Cardiac ventricle fibroblast (primary cell): ENCODE measurements around the genes CDCA3, C1S, CLEC4C and SLC2A14.

DNA sequence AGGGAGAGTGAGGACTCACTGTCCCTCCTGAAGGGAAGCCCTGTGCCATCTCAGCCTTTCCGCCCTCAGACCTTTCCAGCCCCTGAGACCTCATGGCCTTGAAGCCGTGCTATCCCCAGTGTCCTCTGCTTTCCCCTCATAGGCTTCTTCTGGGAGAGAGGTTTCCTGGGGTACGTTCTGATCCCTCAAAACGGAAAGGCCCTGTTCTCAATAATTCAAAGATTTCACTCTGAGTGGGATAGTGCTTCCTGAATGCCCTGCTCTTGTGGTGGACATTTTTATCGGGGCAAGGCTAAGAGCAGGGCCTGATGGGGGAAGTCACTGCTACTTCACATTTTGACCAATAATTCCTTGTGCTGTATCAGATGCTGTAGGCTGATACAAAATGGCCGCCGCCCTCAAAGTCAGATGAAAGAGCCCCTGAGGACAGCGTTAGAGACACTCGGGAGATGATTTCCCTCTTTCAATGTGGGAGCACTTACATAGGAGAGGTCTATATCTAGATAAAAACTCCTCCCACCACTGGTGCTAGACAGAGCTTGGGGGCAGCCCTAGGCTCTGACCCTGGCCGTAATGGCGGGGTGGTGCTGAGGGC is 1.4 kb downstream of the CD4 start:
- RAMPAGE, long total RNA, result no peak

DNA sequence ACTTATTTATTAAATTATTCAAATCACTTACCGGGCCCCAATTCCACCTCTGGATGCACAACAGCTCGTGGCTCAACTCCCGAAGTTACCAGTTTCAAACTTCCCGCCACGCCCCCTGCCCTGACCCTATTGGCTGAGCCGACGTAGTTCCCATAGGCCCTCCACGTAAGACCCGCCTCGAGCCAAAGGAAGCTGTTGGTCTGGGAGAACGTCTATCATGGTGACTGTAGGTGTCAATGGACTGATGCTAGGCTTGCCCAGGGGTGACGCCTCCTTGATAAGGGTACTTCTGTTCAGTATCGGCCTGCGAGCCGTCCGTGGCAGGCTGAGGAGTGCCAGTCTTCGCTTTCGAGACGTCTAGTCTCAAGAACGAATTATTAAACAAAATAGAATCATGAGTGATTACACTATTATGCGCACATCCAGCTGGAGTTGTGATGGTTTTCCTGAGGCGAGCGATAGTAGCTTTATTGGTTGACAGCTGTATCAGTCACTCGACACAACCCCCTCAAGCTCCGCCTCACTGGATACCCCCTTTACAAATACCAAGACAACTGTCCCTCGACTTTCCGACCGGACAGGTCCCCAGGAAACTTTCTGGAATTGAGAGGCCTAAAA is at the start of gene CDCA3:
TSS of gene CDCA3 (minus strand) at position 96 of the 618 bp plus-strand sequence.
- RAMPAGE, long total RNA, result no peak

- RAMPAGE, long total RNA, result no peak
These were observed 826 bp downstream of the SPSB2 start for GRCh38 chr12:6871935-6873018.

DNA sequence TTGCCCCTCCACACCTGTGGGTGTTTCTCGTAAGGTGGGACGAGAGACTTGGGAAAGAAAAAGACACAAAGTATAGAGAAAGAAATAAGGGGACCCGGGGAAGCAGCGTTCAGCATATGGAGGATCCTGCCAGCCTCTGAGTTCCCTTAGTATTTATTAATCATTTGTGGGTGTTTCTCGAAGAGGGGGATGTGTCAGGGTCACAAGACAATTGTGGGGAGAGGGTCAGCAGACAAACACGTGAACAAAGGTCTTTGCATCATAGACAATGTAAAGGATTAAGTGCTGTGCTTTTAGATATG is 12.7 kb upstream of the SPSB2 start:
- RAMPAGE, long total RNA, result no peak

DNA sequence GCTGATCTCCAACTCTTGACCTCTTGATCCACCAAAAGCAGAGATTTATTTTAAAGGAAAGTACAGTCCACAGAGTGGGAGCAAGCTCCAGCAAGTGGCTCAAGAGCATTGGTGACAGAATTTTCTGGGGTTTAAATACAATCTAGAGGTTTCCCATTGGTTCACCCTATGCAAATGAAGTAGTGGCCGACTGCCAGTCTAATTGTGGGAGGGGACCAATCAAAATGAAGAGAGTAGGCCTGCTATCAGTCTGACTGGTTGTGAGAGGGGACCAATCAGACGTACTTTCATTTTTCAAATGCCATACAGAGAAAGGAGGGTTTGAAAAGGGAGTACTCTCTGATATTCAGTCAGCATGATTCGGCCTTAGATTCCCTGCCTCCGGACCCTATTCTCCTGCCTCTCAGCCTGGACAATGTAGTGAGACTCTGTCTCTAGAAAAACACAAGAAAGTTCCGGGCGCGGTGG is 3.8 kb upstream of the LRRC23 start:
- RAMPAGE, long total RNA, result no peak

DNA sequence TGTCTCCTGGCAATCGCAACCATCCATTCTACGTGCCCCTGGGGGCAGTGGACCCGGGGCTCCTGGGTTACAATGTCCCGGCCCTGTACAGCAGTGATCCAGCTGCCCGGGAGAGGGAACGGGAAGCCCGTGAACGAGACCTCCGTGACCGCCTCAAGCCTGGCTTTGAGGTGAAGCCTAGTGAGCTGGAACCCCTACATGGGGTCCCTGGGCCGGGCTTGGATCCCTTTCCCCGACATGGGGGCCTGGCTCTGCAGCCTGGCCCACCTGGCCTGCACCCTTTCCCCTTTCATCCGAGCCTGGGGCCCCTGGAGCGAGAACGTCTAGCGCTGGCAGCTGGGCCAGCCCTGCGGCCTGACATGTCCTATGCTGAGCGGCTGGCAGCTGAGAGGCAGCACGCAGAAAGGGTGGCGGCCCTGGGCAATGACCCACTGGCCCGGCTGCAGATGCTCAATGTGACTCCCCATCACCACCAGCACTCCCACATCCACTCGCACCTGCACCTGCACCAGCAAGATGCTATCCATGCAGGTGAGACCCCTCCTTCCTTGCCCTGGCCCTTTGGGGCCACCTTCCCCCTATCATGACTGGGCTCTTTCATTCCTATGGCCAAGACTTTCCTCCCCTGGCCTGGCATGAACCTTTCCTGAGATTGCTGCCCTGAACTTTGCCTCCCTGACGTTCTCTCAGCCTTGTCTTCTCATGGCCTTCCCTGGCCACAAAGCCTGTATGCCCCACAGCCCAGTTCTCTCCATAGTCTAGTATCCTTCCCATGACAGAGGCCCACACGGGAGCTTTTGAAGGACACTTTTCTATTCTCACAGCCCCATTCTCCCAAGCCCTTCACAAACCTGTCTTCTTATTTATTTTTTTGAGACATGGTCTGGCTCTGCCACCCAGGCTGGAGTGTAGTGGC is 4.9 kb upstream of the C12orf57 start:
- RAMPAGE, long total RNA, result no peak

DNA sequence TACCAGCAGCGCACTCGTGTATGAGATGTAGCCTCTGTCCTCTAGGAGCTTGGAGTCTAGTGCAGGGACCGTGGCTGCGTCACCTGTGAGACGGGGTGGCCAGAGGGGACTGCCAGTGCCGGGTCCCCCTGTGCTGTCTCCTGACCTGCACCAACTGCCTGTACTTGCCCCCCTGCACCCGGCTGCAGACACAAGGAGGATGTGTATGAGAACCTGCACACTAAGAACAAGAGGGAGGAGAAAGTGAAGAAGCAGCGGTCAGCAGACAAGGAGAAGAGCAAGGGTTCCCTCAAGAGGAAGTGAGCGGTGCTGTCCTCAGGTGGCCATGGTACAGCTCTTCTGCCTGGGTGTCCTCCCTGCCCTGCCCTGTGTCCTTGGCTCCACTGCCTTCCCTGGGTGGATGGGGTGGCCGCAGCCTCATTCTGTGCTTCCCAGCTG is 9.5 kb downstream of the PTPN6 start:
- RAMPAGE, long total RNA, result no peak

GRCh38 chr12:7060105-7061011 is at the start of gene C1S:
Gene C1S (plus strand): TSS chr12:7060718.
- RAMPAGE, long total RNA, result start-site peak on the plus strand at chr12:7060701-7060895, 2,106 and 534 reads in 2 replicates

DNA sequence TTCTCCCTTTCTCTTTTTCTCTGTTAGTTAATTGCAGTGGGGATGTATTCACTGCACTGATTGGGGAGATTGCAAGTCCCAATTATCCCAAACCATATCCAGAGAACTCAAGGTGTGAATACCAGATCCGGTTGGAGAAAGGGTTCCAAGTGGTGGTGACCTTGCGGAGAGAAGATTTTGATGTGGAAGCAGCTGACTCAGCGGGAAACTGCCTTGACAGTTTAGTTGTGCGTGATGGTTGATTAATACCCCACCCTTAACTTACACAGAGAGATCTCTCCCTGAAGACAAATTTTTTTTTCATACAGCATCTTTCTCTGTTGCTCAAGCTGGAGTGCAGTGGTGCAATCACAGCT is 4.5 kb downstream of the C1S start:
- RAMPAGE, long total RNA, result no peak

DNA sequence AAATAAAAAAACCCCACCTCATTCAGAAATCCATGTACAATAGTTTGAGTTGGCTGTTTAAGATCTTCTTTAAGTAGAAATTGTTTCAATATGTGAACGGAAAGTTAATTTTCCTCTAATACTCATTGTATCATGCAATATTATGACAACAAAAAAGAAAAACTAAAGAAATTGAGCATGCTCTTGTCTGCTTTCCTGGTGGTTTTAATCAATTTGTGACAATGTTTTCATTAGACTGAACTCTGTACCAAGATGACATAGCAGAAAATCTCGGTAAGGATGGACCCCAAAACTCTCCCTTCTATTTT is 11.1 kb downstream of the C1S start:
- RAMPAGE, long total RNA, result no peak

- RAMPAGE, long total RNA, result no peak
These were observed 3.9 kb downstream of the C1R start for GRCh38 chr12:7088239-7088815.

- RAMPAGE, long total RNA, result no peak
These were observed 1.5 kb downstream of the C1R start for GRCh38 chr12:7090693-7091259.

GRCh38 chr12:7135876-7136611 is 5.9 kb downstream of the CLSTN3 start:
- RAMPAGE, long total RNA, result no peak

- RAMPAGE, long total RNA, result no peak
These were observed at the start of gene CLEC4C for GRCh38 chr12:7747243-7747588. Gene CLEC4C (minus strand): TSS chr12:7747375.

GRCh38 chr12:7843671-7843922 is 29.1 kb downstream of the SLC2A14 start:
- RAMPAGE, long total RNA, result no peak

DNA sequence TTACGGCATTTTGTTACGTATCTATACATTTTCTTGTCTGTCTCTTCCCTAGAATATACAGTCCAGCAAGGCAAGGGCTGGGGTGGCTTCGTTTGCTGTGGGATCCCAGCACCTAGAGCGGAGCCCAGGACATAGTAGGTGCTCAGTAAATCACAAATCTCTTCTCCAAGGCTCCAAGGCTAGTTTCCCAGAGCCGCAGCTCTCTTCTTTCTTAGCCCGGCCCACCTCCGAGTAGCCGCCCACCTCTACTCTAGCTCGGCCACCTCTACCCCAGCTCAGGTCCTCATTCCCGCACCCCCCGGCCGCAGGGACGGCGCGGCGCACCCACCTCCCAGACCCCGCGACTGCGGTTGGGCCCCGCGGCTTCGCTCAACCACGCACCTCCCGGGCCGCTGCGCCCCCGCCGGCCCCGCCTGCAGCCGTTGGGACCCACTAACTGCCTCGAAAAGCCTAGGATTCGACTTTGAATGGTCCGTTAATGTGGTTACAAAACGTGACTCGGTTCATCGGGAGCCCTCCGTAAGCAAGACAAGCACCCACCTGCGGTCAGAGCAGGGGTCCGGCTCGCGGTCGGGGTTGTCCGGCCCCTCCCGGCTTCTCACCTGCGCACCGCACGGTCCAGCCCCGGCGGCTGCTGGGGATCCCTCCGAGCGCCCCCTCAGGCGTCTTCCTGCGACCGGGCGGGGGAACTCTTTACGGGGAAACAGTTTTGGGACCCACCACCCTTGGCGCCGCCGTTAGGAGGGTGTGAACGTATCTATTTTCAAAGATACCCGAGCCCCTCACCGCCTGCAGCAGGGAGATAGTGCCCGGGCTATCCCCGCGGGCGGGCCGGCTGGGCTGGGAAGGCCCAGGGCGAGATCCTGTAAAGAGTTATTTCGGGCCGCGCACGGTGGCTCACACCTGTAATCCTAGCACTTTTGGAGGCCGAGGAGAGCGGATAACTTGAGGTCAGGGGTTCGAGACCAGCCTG is at the start of gene SLC2A14:
TSS of gene SLC2A14 (minus strand) at position 437 of the 973 bp plus-strand sequence.
- RAMPAGE, long total RNA, result no peak

GRCh38 chr12:8026734-8027414 is 5.6 kb upstream of the FOXJ2 start:
- RAMPAGE, long total RNA, result no peak

DNA sequence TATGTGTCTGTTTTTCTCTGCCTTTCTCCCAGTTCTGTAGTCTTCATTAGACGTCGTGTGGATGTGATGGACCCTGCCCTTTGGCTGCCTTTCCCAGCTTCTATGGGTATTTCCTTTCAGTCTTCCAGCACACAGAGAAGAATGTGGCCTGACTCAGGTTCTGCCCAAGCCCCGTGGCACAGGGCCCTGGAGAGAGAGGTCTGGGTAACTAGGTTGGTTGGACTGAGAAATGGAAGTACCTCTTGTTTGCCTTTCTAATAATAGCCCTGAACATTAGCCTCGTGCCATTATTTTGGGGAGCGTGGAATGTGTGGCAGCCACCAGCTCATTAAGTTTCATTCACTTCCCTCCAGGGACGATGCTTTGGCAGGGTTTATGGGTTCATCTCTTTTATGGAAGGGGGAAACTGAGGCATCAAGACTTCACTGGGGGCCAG is 3.9 kb downstream of the FOXJ2 start:
- RAMPAGE, long total RNA, result no peak

GRCh38 chr12:8081108-8081674 is 883 bp upstream of the NECAP1 start:
- RAMPAGE, long total RNA, result no peak

DNA sequence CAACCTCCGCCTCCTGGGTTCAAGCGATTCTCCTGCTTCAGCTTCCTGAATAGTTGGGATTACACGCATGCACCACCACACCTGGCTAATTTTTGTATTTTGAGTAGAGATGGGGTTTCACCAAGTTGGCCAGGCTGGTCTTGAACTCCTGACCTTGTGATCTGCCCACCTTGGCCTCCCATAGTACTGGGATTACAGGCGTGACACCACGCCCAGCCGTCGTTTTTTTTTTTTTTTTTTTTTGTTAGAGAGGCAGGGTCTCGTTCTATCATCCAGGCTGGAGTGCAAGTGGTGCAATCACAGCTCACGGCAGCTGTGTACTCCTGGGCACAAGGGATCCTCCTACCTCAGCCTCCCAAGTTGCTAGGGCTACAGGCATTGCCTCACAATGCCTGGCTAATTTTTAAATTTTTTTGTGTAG is 1.4 kb downstream of the NECAP1 start:
- RAMPAGE, long total RNA, result no peak